Thyroid gland (tissue), 7 donors: ENCODE results near the gene ABCC3.

DNA sequence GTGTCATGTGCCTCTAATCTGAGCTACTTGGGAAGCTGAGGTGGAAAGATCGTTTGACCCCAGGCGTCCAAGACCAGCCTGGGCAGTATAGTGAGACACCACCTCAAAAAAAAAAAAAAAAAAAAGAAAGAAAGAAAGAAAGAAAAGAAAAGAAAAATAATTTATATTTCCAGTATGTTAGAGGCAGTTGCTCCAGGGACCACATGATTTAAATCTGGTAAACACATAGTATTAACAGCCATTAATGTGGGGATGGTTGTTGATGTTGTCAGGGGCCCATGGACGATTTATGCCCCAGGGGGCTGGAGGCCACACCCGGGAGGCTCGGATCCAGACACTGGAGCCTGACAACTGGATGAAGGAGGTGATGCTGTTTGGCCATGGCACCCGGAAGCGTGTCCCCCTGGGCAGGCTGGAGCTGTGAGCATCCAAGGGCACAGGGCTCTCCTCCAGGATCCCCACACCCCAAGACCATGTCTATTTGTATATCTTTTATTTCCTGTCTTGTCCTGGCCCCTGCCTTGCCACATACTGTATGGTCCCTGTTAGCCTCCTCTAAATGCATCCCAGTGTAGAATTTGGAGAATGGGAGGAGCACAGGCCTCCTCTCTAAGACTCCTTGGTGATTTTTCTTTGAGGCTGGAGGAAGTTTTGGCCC lies 4.5 kb downstream of the RSAD1 start:
- PRO-cap, 2 experiments: no peak in any of the 2 experiments
- RAMPAGE, long total RNA, 5 experiments: no peak in any of the 5 experiments

DNA sequence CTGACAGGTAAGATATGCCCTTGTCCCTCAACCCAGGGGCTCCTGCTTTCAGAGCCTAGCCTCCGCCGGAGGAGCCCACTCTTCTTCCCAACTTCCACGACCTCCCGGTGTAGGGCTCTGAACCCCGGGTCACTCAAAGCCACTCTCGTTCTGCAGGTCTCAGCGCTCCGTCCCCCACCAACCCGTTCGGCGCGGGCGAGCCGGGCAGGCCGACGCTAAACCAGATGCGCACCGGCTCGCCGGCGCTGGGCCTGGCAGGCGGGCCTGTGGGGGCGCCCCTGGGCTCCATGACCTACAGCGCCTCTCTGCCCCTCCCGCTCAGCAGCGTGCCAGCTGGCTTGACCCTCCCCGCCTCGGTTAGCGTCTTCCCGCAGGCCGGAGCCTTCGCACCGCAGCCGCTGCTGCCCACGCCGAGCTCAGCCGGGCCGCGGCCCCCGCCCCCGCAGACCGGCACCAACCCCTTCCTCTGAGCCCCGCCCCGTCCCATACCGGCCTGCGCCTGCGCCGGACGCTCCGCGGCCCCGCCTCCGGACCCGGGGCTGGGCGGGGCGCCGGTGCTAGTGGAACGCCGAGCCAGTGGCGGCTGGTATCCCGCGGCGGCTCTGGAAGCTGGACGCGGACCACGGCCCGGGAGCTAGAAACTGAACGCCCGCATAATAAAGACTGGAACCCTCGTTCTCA lies 5.1 kb upstream of the SPATA20 start:
- PRO-cap, 2 experiments: peak in 2 of 2 experiments; most common plus-strand start position 586 of the sequence (in 2); most common minus-strand start position 418 of the sequence (in 2)
- RAMPAGE, long total RNA, 5 experiments: no peak in any of the 5 experiments

GRCh38 chr17:50558683-50559176 lies 1.8 kb upstream of the CACNA1G start:
- PRO-cap, 2 experiments: peak in 2 of 2 experiments; most common plus-strand start chr17:50559020 (in 1)
- RAMPAGE, long total RNA, 5 experiments: no peak in any of the 5 experiments

DNA sequence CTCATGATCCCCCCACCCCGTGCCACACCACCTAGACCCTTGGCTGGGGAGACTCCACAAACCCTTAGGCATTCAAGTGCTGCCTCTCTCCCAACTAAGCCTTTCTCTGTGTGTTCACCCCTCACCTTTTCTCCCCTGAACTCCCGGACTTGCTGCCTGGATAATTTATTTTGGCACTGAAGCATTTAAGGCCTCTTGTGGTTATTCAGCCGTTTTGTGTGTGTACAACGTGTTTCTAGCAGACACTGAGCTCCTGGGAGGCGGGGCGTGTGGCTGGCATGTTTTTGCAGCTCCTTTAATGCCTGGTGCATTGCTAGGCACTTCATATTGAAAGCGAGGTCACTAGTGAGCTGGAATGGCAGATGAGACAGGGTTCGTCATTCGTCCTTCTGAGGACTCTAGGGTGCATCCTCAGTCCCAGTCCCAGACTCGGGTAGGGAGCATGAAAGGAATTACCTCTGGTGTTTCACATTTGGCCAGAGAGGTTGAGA lies 28.8 kb downstream of the CACNA1G start:
- PRO-cap, 2 experiments: peak in 2 of 2 experiments; most common plus-strand start position 325 of the sequence (in 2); most common minus-strand start position 137 of the sequence (in 2)
- RAMPAGE, long total RNA, 5 experiments: no peak in any of the 5 experiments

GRCh38 chr17:50634140-50635431 lies at the start of gene ABCC3:
ABCC3 (plus strand) TSS chr17:50634881.
- PRO-cap, 2 experiments: peak in 2 of 2 experiments; most common plus-strand start chr17:50634823 (in 2); most common minus-strand start chr17:50635218 (in 2)
- RAMPAGE, long total RNA, 5 experiments: start-site peak on the plus strand in 3 of 5 experiments, at chr17:50634780-50634918 at its widest, 48 to 687 reads per replicate

DNA sequence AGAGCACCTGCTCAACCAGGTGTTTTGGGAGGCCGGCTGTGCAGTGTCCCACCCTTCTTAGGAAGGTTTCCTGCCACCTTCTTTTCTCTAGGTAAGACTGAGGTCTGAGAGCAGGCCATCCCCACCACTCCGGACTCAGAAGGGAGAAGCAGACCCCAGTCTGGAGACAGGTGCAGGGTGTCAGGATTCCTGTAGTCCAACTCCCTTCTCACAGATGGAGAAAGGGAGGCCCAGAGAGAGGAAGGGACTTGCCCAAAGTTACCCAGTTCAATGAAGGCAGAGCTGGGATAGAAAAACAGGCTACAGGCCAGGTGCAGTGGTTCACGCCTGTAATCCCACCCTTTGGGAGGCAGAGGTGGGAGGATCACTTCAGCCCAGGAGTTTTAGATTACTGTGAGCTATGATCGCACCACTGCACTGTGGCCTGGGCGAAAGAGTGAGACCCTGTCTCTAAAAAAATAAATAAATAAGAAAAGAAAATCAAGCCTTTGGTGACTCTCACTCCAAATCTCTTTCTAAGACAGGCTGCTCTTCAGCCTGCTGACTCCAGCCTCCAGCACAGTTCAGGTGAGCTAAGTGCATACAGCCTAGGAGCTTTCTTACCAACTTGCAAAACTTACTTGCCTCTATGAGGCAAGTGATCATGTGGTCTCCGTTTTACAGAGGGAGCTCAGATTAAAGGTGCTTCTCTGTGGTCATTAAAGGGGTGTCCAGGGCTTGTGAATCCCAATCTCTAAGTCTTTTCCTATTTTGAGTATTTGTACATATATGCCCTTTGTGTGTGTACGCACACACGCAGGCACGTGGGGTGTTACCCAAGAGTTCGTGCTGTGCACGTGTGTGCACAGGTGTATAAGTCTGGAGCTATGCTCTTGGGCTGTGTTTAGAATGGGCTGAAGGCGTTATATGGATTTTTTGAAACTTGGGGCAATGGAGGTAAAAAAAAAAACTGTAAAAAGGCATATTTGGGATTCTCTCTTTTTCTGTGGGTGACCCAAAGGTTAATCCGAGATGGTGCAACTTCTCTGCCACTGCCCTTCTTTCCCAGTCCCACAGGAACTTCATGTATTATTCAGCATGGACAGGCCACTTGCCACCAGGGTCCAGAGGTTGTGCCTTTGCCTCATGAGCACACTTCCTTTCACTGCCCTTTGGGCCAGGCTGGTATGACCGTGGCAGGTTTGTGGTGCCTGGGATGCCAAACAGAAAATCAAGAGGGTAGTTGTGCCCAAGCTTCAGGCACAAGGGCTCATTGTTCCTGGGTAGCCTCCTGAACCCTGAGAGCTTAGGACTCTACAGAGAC lies 1.2 kb downstream of the ABCC3 start:
- PRO-cap, 2 experiments: no peak in any of the 2 experiments
- RAMPAGE, long total RNA, 5 experiments: no peak in any of the 5 experiments

DNA sequence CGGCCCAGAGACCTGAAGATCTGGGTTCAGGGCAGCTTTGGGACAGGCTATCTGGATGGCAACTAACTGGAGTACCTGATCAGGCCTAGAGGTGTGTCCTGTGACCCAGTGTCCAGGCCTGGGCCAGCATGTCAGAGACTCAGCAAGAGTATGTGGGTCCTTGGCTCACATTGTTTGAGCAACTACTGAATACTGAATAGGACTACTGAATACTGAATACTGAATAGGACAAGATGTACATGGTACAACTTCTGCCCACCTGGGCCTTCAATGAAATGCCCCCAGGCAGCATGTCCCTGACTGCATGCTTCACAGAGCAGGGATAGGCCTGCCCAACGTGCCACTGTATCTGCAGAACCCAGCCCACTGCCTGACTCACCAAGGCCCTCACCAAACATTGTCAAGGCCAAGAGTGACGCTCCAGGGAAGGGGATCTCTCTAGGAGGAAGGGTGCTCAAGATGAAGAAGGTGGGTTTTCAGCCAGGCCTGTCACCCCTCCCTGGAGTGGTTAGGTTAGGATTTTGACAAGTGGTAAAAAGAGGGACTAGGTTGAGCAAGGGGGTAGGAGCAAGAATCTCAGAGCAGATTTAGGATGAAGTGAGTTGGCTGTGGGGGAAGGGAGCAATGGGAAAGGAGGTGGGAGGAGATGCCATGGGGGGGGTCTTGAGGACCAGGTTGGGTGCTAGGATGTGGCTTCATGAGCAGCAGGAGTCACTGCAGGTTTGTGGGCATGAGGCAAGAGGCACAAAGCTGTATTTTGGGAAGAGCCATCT lies 8.7 kb downstream of the ABCC3 start:
- PRO-cap, 2 experiments: no peak in any of the 2 experiments
- RAMPAGE, long total RNA, 5 experiments: no peak in any of the 5 experiments

DNA sequence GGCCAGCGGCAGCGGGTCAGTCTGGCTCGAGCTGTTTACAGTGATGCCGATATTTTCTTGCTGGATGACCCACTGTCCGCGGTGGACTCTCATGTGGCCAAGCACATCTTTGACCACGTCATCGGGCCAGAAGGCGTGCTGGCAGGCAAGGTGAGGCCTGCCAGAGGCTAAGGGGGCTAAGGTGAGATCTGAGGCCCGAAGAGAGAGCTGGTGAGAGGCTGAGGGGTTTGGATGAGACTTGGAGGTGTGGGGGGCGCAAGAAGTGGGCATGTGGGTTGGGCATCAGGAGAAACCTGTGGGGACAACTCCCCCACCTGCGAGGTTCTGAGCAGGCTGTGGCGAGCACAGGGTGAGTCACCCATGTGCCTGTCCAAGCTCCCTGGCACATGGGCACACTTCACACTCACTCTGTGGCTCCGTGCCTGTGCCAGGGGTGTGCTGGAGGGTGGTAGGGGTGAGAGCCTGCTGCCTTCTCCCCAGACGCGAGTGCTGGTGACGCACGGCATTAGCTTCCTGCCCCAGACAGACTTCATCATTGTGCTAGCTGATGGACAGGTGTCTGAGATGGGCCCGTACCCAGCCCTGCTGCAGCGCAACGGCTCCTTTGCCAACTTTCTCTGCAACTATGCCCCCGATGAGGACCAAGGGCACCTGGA lies 34.6 kb downstream of the ANKRD40 start:
- PRO-cap, 2 experiments: no peak in any of the 2 experiments
- RAMPAGE, long total RNA, 5 experiments: no peak in any of the 5 experiments

- PRO-cap, 2 experiments: no peak in any of the 2 experiments
- RAMPAGE, long total RNA, 5 experiments: no peak in any of the 5 experiments
These were observed 12.2 kb downstream of the LUC7L3 start for GRCh38 chr17:50731501-50732011.

GRCh38 chr17:50742564-50743092 lies 23.2 kb downstream of the LUC7L3 start:
- PRO-cap, 2 experiments: no peak in any of the 2 experiments
- RAMPAGE, long total RNA, 5 experiments: no peak in any of the 5 experiments

GRCh38 chr17:51197565-51198567 lies 31.7 kb downstream of the NME2 start:
- PRO-cap, 2 experiments: no peak in any of the 2 experiments
- RAMPAGE, long total RNA, 5 experiments: no peak in any of the 5 experiments

DNA sequence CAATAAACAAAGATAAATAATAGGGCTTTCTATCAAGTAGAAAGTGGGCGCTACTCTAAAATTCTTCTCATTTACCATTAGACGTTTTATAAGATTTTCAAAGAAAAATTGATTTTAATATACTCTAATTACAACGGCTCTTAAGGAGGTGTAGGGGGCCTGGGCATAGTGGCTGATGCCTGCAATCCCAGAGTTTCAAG lies 11.9 kb upstream of the CA10 start:
- PRO-cap, 2 experiments: no peak in any of the 2 experiments
- RAMPAGE, long total RNA, 5 experiments: no peak in any of the 5 experiments

GRCh38 chr17:52861950-52862395 lies 703.5 kb upstream of the CA10 start:
- PRO-cap, 2 experiments: no peak in any of the 2 experiments
- RAMPAGE, long total RNA, 5 experiments: no peak in any of the 5 experiments

- PRO-cap, 2 experiments: peak in 2 of 2 experiments; most common plus-strand start chr17:55238523 (in 2); most common minus-strand start chr17:55238342 (in 1)
- RAMPAGE, long total RNA, 5 experiments: no peak in any of the 5 experiments
These were observed 26.5 kb upstream of the HLF start for GRCh38 chr17:55237939-55238904.

DNA sequence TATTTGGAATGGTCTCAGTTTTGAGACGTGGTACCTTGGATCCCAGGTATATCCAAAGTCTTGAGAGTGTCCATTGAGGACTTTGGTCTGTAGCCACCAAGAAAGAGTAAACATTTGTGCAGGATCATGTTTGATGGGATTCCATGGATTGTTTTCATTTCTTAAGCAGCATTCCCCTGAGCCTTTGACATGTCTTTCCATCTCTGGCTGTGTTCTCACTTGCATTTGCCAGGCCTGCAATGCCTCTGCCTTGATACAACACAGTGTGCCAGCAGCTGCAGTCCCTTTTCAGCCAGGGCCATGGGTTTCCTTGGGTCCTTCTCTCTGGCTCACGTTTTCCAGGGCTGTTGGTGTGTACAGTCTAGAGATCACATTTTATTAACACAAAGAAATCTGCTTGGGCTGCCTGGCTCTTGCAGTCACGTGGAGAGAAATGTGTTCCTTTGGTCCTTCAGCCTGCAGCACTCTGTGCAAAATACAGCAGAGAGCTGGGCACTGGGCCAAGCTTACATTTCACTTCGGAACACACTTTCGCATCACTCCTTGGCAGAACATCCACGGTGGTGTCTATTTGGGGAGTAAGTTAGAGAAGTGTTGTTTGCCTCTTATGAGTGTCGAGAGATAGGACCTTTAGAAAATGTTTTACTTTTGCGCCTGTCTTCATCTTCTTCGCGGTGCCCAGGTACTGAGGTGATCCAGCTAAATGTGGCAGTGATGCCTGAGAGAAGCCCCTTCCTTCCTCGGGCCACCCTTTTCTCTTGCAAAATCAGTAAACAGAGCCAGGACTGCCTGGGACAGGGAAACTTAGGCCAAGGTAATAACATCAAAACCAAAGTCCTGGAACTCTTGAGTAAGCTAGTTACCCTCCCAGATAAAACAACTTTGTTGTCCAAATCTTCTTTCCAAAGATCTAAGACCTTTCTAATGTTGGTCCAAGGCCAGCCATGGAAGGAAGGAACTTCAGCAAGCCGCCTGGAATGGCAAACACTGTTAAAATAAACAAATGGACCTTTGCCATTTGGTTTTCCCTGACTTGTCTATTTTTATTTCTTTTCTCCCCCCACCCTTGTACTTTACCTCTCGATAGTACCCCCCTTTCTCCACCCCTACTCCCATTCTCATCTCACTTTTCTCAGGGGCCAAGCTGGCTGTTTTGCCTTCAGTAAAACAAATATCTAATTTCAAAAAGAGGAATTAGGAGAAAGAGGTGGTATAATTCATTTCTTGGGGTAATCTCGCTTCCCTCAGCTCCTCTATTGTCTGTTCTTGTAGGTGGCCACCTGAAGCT lies 20.9 kb downstream of the HLF start:
- PRO-cap, 2 experiments: no peak in any of the 2 experiments
- RAMPAGE, long total RNA, 5 experiments: no peak in any of the 5 experiments

DNA sequence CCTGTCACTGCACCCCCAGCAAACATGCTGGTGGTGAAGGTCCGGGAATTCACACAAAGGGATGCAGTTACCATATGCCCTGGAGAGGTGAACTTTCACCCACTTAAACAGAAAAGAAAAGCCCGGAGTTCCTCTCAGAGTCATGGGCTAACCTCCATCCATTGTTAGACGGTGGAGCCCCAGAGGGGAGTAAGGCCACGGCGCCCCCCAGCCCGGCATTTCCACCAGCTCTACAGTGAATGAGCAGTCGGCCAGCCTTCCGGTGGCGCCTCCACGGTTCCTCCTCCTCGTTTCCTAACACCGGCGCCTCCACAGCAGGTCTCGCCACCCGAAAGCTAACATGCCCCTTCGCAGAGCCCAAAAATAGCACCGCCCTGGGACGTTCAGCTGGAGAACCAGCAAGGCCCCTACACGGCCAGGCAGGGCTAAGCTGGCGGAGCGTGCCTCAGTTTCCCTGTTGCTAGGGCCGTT lies 915 bp downstream of the MMD start:
- PRO-cap, 2 experiments: peak in 1 of 2 experiments; most common plus-strand start position 161 of the sequence (in 1)
- RAMPAGE, long total RNA, 5 experiments: no peak in any of the 5 experiments

DNA sequence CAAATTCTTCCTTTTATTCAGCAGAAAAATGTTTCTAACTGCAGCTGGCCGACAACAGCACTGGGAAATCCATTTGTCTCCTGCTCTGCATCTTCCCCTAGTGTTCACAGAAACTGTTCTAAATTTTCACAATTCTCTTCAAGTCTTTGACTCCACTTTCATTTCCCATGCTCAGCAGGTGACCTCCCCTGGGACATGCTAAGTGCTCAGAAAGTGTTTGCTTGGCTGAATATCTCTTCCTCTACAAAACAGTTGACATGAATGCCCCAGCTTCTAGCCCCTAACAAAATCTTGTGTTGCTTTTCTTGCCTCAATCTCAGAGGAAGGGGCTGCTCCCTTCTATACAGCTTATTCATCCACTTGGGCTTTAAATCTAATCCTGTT lies 15.7 kb upstream of the MMD start:
- PRO-cap, 2 experiments: no peak in any of the 2 experiments
- RAMPAGE, long total RNA, 5 experiments: no peak in any of the 5 experiments

GRCh38 chr17:55531219-55531937 lies 109.7 kb upstream of the MMD start:
- PRO-cap, 2 experiments: no peak in any of the 2 experiments
- RAMPAGE, long total RNA, 5 experiments: no peak in any of the 5 experiments

DNA sequence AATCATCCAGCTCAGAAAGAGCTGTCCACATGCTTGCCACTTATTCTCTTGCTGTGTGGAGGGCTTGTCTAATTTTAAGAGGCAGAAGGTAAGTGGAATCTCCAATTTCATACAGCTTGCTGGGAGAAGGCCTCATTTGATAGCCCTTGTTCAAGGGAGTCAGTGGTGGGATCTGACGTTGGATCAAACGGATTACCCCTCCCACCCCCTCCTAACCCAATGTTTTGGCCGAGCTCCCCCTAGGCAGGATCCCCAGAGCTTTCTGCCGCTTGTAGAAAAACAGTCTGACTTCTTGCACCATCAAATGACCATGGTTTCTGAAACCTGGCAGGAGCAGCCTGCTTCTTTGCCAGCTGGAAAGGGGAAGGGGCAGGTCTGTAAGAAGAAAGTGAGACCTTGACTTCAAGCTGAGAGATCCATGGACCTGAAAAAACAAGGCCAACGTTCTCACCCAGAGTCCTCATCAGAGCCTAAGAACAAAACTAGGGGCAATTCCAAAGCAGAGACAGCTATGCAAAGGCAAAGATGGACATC lies 146.2 kb upstream of the MMD start:
- PRO-cap, 2 experiments: no peak in any of the 2 experiments
- RAMPAGE, long total RNA, 5 experiments: no peak in any of the 5 experiments

DNA sequence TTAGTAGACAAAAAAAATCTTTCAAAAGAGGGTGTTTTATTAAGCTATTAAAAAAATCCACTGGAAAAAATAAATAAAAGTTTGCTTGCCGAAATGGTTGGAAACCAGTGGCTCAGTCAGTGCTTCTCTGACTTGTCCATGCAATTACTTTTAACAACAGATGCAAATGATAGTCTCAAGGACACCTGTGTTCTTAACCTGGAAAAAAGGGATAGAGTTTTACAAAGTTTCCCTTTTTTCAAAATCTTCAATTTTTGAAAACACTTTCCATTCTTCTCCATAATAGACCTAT lies 216.4 kb downstream of the ANKFN1 start:
- PRO-cap, 2 experiments: no peak in any of the 2 experiments
- RAMPAGE, long total RNA, 5 experiments: no peak in any of the 5 experiments